ENCODE results near the genes TEX19 and FOXK2.

DNA sequence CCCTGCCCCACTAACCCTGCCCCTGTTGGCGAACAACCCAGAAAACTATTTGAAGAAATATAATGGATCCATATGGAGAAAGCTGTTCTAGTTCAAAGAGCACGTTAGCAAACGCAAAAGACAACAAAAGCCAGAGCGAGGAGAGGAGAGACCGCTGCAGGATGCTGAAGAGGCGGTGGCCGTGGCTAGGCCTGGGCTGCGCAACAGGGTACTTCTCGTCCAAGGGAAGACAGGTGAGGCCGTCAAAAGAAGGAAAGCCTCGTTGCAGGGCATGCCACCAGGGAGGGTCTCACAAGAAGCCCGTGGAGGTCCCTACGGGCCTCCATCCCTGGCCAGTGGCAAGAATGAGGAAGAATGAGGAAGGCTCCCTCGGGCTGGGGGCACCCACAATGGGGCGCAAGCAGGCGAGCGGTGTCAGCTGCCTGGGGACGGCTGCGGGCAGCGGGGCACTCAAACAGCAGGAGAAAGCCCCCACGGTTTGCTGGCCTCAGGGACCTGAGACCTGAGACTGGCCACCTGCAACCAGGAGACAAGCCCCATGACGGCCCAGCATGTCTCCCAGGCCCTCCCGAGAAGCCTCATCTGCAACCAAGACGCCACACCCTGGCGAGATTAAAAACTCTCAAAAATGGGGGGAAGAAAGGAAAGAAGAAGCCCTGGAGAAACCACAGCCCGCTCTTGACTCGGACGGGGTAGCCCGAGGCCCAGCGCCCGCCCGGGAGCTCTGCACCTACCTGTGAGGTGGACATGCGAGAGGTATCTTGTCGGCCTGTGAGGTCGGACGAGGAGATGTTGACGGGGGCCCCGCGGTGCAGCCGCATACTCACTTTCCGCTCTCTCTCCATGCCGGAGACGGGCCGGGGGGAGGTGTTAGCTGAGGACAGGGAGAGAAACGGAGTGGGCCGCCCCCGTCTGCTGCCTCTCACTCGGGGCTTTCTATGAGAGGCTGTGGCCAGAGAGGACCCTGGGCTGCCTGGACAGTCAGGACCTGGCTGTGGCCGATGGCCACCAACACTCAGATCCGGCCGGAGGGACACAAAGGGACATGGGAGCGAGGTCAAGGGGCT lies 19.6 kb downstream of the SLC16A3 start:
- RRBS: 95% methylated on average over 2 of the region's 52 CpGs

GRCh38 chr17:82255039-82256047 lies 18.2 kb downstream of the CSNK1D start:
- RRBS: no CpG with 5 or more reads among the region's 39 CpGs

GRCh38 chr17:82298818-82299389 lies 18.5 kb downstream of the CD7 start:
- RRBS: 59% methylated on average over 5 of the region's 18 CpGs

DNA sequence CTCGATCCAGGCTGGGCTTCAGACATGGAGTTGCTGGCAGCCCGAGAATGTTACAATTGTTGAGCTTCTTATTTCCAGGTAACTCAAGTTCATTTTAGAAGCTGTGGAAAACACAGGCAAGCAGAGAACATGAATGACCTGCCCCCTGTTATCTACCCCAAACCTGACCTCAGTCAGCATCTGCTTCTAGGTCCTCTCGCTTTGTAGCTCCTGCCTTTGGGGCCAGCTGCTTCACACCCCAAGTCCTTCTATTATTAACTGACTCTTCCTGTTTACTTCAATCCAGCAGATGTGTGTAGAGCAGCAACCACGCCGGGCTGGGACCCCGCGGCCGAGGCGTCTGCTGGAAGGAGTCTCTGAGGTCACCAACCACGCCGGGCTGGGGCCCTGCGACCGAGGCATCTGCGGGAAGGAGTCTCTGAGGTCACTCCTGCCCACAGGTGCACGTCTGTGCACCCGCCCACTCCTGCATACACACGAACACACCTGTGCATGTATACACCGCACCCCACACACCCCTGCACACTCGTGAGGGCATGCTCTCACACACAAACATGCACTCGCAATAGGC lies 7.9 kb upstream of the TEX19 start:
- RRBS: 46% methylated on average over 10 of the region's 20 CpGs

- RRBS: 5% methylated on average over 7 of the region's 14 CpGs
Measured at GRCh38 chr17:82355989-82356554, 3.0 kb upstream of the TEX19 start.

GRCh38 chr17:82358964-82359427 lies at the start of gene TEX19:
TEX19 (plus strand) TSS chr17:82359247.
- RRBS: no CpG with 5 or more reads among the region's 9 CpGs

GRCh38 chr17:82448850-82450219 lies 1.2 kb downstream of the CYBC1 start:
- RRBS: 92% methylated on average over 3 of the region's 48 CpGs

GRCh38 chr17:82485735-82486226 lies 27.2 kb downstream of the NARF start:
- RRBS: no CpG with 5 or more reads among the region's 8 CpGs

DNA sequence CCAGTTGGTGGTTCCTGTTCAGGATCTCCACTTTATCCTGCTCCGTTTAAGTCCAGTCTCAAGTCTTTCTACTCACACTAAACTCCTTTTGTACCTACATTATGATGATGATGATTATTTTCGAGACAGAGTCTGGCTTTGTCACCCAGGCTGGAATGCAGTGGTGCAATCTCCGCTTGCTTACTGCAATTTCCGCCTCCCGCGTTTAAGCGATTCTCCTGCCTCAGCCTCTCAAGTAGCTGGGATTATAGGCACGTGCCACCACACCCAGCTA lies 2.3 kb upstream of the FOXK2 start:
- RRBS: no CpG with 5 or more reads among the region's 8 CpGs

DNA sequence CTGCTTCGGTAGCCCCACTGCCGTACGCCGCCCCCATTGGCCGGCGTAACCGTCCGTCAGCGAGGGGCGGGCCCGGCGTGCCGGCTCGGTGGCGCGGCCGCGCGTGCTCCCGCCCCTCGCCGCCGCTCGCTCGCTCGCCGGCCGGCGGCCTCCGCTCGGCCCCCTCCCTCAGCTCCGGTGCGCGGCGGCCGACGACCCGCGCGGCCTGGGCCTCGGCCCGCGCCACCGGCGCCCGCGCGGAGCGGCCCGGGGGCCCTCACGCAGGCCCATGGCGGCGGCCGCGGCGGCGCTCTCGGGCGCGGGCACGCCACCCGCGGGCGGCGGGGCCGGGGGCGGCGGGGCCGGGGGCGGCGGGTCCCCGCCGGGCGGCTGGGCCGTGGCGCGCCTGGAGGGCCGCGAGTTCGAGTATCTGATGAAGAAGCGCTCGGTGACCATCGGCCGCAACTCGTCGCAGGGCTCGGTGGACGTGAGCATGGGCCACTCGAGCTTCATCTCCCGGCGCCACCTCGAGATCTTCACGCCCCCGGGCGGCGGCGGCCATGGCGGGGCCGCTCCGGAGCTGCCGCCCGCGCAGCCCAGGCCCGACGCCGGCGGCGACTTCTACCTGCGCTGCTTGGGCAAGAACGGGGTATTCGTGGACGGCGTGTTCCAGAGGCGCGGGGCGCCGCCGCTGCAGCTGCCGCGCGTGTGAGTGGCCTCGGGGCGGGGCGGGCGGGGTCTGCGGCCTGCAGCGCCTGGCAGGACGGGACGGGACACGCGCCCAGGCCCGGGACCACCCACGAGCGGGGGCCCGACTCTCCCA lies at the start of gene FOXK2:
Gene FOXK2, plus strand, starts transcription at position 112 of the 802 bp plus-strand sequence.
- RRBS: 1% methylated on average over 51 of the region's 135 CpGs

DNA sequence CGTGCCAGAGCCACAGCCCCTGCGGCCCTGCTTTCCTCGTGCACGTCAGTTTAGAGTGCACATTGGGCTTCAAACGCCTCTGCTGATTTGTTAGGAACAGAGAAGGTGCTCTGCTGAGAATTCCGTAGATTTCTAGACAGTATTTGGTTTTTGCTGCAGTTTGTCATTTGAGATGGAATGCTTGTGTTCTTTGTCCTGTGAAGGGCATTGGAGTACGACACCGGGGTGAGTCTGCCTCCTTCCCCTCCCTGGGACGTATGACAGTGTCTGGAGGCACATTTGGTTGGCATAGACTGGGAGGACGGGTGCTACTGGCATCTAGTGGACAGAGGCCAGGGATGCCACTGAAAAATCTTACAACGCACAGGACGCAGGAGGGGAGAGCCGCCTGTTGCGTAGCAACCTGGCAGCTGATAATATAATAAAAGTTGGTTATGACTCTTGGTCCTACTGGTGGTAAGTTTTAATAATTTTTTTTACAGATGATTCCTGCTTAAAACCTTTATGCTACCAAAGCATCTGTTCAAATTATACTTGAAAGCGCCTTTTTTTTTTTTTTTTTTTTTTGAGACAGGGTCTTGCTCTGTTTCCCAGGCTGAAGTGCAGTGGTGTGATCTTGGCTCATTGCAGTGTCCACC lies 9.3 kb downstream of the FOXK2 start:
- RRBS: no CpG with 5 or more reads among the region's 15 CpGs

- RRBS: no CpG with 5 or more reads among the region's 7 CpGs
Measured at GRCh38 chr17:82536832-82537437, 17.4 kb downstream of the FOXK2 start.

DNA sequence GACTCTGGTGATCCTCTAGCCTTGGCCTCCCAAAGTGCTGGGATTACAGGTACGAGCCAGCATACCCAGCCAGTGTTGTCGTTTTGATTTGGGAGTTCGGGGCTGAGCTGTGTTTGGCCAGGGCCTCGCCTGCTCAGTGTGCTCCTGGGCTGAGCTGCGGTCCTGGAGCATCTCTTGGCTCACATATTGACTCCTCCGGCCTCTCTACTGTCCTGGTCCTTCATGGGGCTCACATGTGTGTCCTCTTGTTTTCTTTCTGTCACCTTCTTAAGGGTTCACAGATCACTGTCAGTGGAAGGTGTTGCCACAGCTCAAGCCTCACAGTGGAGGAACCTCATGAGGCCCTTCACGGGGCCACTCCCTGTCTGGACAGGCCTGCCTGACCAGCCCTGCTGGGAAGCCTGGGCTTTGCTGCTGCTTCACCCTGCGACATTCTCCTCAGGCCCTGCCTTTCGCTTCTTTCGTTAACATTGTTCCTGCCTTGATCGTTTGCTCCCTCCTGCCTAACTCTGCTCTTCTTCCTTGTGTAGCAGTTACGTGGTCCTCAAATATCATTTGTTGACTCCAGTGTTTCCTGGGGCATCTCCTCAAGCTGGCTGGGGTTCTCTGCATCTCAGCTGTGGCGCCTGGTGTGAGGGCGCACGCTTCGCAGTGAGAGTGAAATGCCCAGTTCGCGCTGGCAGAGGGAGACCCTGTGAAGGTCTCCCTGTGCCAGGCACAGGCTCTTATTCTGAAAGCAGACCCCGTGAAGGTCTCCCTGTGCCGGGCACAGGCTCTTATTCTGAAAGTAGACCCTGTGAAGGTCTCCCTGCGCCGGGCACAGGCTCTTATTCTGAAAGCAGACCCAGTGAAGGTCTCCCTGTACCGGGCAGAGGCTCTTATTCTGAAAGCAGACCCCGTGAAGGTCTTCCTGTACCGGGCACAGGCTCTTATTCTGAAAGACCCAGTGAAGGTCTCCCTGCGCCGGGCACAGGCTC lies 55.8 kb downstream of the WDR45B start:
- RRBS: no CpG with 5 or more reads among the region's 27 CpGs

DNA sequence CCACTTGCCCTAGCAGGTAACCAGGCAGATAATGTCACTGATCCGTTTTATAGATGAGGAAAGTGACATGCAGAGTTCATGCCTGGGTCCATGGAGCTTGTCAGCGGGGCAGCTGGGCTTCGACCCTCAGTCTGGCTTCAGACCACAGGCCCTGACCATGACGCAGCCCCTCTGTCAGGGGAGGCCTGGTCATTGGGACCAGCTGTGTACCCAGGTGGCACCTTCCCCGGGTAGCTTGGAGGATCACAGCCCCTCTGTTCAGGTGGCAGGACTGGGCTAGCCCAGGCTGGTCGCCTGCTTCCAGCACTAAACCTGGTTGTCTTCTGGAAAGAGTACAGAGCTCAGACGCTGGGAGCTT lies 8.2 kb upstream of the TBCD start:
- RRBS: no CpG with 5 or more reads among the region's 7 CpGs

DNA sequence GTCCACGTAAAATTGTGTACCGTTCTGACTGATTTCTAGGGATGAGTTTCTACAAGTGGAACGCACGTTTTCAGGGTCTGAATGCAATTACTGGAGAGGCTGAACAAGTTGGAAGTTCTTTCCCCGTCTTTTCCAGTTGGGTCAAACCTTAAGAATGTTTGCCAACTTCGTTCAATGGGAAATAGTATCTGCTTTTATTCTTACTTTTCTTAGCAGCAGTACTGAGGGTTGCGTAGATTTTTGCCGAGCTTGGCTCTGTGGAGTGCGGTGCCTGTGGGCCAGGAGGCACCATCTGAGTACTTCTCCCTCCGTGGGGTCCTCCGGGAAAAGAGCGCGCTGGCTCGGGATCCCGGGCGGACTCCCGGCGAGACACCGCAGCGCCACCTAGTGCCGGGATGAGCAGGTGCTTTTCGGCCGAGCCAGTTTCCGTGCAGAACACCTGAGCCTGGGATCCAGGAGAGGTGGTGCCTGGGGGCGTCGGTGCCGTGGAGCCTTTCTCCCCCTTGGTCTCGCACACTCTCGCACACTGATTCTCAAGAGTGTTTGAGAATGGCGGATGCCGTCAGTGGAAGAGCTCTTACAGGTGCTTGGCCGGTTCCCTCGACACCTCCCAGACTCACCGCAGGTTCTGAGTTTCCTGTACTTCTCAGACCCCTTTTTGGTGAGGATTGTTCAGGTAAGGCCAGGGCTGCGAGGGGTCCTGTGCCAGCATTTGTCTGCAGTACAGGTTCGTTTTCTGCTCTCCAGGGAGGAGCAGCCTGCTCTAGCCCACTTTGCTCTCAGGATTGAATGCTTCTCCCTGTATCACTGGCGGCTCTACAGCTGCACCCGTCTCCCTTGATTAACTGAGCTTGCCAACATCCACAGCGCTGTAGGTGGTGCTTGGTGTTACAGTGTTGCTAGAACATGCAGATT lies 23.2 kb downstream of the TBCD start:
- RRBS: no CpG with 5 or more reads among the region's 39 CpGs

DNA sequence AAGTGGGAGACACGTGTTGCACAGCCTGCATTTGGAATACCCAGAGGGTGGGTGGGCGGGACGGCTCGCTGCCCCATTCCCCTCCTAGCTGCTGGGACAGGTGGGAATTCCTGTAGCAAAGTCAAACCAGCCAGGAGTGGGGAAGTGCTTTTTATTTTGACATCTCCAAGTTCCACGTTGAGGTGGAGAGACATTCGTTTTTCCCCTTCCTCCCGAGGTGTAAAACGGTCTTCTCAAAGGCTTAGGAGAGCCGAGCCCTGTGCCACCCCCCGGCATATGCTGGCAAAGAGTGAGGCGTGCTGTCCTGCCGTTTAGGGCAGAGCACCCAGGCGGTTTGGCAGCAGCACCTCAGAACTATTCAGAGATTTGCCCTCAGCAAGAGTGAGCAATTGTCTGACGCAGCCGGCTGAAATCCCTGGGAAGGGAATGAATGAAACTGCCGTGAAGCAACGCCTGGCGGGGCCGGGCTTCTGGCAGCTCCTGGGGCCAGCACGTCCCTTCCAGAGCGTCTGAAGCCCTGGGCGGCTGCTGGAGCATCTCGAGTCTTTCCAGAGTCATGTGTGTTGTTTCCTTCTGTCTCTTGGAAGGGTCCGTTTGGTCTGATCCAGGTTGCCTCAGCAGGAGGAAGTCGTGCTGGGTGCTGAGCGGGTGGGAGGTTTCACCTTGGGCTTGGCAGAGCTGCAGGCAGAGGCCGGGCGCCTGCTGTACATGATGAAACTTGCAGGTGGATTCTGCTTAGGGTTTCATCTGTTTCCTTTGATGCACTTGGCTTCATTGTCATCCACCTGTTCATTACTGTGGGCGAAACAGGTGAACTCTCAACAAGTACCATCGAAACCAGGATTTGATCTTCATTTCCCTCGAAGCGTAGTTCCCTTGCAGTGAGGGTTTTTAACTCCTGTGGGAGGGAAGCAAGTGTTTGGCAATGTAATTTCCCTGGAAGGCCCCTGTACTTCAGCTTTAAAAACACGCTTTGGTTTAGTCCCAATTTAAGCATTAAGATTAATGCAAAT lies 35.3 kb downstream of the TBCD start:
- RRBS: no CpG with 5 or more reads among the region's 33 CpGs

- RRBS: no CpG with 5 or more reads among the region's 16 CpGs
Measured at GRCh38 chr17:82837371-82838272, 2.2 kb downstream of the ZNF750 start.

DNA sequence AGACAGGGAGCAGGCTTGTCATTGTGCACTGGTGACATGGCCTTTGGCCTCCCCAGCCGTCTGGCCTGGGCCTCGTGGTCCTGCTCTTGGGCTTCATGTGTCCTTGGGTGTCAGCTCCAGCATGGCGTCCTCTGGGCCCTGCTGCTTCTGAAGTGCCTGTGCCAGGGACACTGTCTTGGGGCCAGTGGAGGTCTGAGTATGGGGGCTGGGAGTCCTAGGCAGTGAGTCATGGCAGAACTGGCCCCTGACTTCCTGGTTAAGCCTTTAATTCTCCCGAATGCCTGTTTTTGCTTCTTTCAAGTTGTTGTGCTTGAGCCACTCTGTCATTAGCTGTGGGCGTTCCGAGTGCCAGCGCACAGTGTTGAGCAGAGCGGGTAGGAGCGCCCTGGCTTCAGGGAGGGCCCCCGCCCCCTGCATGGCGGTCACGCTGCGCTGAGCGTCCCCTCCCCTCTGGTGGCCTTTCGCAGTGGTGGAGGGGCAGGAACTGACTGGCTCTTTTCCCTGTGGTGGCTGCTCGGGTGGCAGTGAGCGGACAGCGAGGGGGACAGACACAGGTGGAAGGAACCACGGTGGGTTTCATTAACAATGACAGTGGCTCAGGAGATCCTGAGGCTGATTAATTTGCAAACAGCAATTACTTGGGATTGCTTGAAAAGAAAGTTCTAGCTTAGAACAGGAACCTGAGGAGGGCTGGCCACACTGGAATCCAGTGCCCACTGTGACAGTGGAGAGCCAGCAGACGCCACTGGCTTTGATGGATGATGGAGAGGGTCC lies 20.2 kb upstream of the ZNF750 start:
- RRBS: no CpG with 5 or more reads among the region's 20 CpGs

DNA sequence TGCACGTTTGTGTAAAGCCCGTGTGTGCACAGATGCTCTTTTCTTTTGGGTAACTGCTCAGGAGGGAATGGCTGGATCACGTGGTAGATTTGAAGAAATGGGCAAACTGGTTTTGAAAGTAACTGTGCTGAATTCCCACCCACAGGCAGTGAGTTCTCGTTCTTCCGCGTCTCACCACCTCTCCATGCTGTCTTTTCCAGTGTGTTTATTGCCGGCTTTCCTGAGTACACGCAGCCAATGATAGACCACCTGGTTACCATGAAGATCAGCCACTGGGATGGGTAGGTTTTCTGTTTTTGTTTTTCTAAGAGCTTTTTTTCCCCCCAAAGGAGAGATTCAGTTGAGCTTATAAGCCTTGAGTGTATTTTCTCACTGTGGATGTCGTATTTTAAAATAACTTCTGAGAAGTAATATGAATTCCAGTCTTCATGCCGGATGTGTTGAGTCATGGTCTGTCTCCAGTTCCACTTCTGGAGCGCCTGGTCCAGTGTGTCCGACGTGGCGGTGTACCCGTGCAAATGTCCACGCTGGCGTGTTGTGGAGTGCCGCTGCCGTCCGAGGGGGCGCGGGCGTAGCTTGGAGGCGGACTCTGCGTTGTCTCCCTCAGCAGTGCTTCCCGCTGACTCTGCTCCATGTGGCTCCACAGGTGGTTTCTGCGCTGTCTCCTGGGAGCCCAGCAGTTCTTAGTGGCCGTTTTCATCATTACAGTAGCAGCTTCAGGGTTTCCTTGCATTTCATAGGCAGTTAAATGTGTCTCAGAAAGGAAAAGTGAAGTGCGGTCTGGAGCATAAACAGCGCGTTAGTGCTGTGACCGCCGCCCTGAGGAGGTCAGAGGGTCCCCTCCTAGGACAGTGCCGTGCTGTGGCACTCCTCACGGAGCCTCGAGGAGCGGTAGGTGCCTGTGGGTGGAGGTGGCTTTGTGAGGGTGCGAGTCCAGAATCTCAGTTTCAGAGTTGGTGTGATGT lies 60.9 kb upstream of the ZNF750 start:
- RRBS: no CpG with 5 or more reads among the region's 38 CpGs

DNA sequence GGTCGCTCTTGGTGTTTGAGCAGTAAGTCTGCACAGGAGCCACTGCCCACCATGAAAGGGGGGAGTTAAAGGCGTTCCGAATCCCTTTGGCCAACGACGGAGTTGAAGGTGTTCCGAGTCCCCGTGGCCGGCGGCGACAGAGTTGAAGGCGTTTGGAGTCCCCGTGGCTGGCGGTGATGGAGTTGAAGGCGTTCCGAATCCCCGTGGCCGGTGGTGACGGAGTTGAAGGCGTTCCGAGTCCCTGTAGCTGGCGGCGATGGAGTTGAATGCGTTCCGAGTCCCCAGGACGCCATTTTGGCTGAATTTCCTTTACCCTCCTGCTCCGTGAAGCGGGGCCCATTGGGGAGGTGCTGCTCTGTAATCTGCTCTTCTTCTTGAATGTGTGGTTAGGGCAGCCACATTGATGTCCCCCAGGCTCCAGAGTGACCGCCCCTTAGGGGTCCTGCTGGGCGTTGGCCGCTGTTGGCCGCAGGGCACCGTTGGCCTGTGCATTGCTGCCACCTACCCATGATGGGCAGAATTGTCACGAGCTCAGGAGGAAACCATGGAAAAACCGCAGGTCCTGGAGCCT lies 73.6 kb upstream of the ZNF750 start:
- RRBS: no CpG with 5 or more reads among the region's 34 CpGs